Vagina (tissue), 1 donor: Measurements from ENCODE around the genes OGG1, IL17RC and ATP2B2.

DNA sequence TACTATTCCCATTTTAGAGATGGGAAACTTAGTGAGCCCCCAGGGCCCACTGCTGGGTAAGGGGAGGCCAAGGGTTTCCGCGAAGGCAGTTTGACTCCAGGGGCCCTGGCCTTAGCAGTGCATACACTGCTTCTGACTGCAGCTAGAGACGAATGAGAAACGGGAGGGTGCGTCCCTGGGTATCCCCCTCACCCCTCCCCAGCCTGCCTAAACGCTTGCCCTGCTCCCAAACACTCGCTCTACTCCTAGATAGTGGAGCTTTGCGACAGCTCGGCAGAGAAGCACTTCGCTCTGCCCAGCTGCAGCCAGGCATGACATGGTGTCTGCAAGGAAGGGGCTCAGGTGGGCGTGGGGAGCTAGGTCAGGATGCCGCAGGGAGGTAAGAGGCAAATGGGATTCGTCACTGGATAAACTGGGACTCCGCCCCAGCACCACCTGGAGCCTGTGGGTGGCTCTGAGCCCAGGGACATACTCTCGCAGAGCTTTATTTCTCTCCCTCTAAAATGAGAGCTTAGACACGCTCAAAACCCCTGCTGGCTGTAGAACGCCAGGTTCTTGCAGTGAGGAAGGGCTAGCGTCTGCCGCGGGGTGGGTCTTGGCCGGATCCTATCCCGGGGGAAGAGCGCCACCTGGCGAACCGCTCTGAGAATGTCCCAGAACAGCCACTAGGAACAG lies 52.8 kb upstream of the SRGAP3 start:
- PRO-cap: no peak
- RAMPAGE, long total RNA: no peak

- PRO-cap: bidirectional peak, plus-strand start at chr3:9396705, minus-strand start at chr3:9396678; bidirectional peak, plus-strand start at chr3:9397177, minus-strand start at chr3:9396999
- RAMPAGE, long total RNA: start-site peak on the minus strand at chr3:9396609-9396694, 22 reads
Observed at GRCh38 chr3:9396507-9397303, 710 bp upstream of the SETD5 start.

DNA sequence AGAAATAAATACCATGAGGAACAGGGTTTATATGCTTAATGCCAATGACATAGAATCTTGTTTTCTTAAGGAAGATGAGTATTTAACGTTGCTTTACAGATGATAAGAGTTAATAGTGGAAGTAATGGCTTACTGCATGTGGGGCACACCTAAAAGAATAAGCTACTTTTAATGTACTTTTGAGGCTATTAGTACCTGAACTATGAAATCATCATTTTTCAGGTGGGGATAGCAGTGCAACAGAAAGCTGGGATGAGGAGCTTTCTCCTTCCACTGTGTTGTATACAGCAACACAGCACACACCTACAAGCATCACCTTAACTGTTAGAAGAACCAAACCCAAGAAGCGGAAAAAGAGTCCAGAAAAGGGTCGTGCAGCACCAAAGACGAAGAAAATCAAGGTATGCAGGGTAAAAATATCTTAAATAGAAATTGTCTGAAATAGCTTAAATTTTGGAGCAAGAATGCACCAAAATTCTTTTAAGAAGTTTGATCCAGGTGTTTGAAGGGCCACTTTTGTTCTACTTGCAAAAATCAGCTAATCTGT lies 38.2 kb downstream of the SETD5 start:
- PRO-cap: no peak
- RAMPAGE, long total RNA: no peak

DNA sequence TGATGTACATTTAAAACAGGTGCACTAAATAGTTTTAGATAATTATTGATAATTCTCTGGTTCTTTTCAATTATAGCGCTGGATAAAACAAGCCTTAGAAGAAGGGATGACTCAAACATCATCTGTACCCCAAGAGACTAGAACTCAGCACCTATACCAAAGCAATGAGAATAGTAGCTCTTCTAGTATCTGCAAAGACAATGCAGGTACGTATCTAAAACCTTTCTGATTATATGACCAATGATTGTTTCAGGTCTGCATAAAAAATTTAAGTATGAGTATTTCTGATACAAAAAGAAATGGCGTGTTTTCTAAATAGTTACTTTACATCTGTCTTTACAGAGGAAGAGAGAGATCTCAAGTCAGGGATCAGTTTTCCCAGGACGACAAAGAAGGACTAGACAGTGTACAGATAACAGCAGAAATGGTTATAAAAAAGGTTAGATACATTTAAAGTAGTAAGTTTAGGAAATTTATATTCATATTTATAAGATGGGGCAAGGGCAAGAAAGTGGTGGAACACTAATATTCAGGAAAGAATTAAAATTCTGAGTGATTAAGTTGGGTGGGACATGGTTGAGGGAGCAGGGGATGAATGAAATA lies 56.3 kb downstream of the SETD5 start:
- PRO-cap: no peak
- RAMPAGE, long total RNA: no peak

GRCh38 chr3:9470073-9470544 lies 72.7 kb downstream of the SETD5 start:
- PRO-cap: no peak
- RAMPAGE, long total RNA: no peak

GRCh38 chr3:9662710-9663198 lies 13.4 kb downstream of the MTMR14 start:
- PRO-cap: no peak
- RAMPAGE, long total RNA: no peak

- PRO-cap: bidirectional peak, plus-strand start at chr3:9749952, minus-strand start at chr3:9749767; bidirectional peak, plus-strand start at chr3:9750261, minus-strand start at chr3:9750142
- RAMPAGE, long total RNA: start-site peak on the plus strand at chr3:9749932-9749994, 36 reads; start-site peak on the plus strand at chr3:9750261-9750271, 27 reads
Observed at GRCh38 chr3:9749659-9750724, at the start of gene OGG1. Gene OGG1, plus strand, starts transcription at chr3:9749952.

DNA sequence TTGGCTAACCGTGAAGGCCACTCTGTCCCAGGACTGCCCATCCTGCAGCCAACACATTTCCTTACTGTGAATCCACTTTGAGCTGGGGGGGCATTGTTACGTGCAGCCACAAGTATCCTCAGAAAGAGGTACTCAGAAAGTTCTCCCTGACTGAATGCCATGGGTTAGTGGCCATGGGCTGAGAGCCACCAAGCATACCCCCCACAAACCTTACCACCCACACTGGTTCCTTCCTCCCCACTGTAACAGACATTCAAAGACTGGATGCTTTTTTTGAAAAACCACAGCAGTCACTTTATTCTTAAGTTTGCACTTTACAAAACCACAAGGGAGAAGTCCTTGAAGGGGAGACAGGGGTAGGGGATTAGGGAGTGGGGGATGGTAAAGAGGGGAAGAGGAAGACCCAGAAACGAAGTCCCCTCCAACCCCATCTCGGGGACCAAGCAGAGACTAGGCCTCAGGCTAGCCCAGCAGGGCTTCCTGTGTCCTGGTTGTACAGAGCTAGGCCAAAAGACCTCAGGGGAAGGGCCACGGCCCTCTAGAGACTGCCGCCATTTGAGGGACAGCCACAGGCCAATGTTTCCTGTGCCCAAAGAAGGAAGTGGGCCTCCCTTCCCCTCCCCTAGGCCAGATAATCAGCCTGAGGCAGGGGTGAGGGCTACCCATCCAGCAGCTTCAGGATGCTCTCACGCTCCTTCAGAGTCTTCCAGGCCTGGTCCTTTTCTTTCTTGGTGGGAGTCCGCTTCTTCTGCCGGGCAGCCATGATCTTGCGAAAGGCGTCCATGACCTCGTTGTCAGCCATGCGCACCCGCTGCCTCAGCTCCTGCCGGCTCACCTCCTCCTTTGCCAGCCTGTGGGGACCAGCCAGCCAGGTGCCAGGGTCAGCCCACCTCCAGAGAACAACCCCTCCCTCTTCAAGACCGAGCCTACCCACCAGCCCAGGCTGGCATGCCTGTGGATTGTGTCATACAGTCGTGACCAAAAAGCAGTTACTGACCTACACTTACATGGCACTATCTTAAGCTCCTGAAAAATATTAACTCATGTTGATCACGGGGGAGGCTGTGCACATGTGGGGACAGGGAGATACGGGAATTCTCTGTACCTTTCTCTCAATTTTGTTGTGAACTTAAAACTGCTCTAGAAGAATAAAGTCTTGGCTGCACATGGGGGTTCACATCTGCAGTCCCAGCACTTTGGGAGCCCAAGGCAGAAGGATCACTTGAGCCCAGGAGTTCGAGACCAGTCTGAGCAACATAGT lies 10.4 kb upstream of the CAMK1 start:
- PRO-cap: no peak
- RAMPAGE, long total RNA: no peak

DNA sequence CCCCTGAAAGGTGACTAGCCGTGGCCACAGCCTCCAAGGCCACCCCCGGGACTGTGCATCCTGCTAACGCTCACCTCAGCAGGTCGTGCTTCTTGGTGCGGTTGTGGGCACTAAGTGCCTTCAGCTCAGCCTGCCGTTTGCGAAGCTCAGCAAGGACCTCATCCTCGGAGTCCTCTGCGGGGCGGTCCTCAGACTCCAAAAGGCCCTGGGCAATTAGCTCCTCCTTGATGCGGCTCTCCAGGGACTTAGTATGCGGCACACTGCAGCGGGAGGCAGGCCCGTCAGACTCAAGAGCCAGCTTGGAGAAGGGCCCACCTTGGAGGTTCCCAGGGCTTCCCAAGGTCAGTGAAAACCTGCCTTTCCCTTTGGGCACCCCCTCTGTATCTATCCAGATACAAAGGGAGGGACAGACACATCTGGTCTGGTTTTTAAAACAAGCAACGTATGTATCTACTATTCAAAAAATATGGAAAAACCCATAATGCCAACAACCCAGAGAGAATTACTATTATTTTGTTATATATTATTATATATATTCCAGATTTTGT lies 8.2 kb downstream of the TADA3 start:
- PRO-cap: no peak
- RAMPAGE, long total RNA: no peak

DNA sequence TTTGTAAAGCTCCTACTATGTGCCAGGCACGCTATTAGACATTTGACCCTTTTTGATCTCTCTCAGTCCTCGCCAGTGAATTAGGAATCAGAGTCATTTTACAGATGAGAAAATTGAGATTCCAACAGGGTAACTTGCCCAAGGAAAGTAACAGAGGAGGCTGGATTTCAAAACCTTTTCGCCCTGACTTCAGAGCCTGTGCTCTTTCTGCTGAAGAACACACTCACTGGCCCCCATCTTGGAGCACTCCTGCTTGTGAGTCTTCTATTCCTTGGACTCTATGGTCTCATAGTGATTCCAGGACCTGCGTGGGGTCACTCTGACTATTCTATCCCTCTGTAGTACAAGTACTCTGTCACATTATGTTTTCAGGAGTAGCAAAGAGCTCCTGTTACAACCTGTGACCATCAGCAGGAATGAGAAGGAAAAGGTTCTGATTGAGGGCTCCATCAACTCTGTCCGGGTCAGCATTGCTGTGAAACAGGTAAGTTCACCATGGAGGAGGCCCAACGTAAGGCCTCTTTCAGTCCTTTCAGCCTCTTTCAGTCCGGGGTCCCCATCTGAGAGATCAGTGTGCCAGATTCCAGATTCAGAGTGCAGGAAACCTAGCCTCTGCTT lies 7.0 kb downstream of the ARPC4 start:
- PRO-cap: no peak
- RAMPAGE, long total RNA: start-site peak on the plus strand centred at position 512 of the sequence, 771 bp wide, 52 reads

DNA sequence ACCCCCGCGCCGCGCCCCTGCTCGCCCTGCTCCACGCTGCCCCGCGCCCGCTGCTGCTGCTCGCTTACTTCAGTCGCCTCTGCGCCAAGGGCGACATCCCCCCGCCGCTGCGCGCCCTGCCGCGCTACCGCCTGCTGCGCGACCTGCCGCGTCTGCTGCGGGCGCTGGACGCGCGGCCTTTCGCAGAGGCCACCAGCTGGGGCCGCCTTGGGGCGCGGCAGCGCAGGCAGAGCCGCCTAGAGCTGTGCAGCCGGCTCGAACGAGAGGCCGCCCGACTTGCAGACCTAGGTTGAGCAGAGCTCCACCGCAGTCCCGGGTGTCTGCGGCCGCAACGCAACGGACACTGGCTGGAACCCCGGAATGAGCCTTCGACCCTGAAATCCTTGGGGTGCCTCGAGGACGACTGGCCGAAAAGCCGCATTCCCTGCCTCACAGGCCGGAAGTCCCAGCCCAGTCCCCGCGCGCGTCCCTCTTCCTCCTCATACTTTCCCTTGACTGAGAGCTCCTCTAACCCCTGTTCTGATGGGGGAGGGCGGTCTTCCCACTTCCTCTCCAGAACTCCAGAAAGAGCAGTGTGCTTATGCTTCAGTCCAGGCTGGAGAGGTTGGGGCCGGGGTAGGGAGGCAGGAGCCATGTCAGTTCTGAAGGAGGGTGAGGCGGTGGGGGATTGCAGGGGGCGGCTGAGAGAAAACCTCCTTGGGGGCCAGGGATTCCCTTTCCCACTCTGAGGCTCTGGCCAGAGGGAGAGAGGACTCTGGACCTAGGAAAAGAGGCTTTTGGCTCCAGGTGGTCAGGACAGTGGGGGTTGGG lies 1.2 kb upstream of the IL17RC start:
- PRO-cap: bidirectional peak, plus-strand start at position 593 of the sequence, minus-strand start at position 483 of the sequence
- RAMPAGE, long total RNA: no peak

GRCh38 chr3:9916827-9917751 lies at the start of gene IL17RC:
Gene IL17RC, plus strand, starts transcription at chr3:9917098.
- PRO-cap: bidirectional peak, plus-strand start at chr3:9917098, minus-strand start at chr3:9916898
- RAMPAGE, long total RNA: start-site peak on the plus strand at chr3:9917103-9917137, 128 reads

DNA sequence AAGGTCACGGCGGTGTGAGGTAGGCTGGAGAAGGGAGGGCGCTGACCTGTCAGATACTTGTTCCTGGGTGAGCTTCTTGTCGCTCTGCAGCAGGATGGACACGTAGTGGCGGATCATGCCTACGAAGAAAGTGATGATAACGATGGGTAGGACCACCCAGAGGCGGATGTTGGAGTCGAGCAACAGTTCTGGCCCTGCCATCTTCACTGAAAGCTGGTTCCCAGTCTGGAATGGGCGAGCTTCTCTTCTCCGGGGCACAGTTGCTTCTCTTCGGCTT lies 242 bp downstream of the EMC3 start:
- PRO-cap: no peak
- RAMPAGE, long total RNA: no peak

GRCh38 chr3:10173715-10174382 lies 9.1 kb downstream of the IRAK2 start:
- PRO-cap: no peak
- RAMPAGE, long total RNA: no peak

DNA sequence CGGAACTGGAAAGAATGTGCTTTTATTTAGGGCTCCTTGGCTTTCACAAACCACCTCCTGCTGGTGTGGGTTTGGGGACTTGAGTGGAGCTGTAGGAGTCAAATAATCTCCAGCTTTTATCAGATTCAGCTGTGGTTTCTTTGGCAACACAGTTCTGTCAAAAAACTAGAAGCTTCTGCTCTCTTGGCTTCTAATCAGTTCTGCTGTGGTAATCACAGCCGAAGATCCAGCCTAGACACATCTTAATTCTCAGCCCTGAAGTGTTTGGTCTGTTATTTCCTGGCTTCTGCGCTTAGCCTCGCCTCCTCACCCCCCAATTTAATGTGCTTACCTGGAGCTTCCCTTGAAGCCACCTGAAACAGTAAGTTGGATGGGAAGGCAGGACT lies 21.4 kb downstream of the IRAK2 start:
- PRO-cap: no peak
- RAMPAGE, long total RNA: no peak

DNA sequence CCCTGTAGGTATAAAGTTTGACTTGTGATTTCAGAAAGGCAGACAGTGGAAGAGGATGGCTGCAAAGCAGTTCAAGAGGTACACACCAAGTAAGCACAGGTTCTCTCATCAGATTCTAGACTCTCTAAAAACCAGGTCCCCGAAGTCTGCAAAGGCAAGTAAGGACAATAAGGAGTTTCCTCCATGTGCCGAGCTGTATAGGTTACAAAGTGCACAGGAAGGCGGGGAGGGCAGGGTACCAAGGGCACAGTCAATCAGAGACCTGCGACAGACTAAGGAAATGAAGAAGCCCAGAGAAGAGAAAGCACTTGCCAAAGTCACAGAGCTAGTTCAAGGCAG lies 1.8 kb downstream of the SEC13 start:
- PRO-cap: no peak
- RAMPAGE, long total RNA: no peak

DNA sequence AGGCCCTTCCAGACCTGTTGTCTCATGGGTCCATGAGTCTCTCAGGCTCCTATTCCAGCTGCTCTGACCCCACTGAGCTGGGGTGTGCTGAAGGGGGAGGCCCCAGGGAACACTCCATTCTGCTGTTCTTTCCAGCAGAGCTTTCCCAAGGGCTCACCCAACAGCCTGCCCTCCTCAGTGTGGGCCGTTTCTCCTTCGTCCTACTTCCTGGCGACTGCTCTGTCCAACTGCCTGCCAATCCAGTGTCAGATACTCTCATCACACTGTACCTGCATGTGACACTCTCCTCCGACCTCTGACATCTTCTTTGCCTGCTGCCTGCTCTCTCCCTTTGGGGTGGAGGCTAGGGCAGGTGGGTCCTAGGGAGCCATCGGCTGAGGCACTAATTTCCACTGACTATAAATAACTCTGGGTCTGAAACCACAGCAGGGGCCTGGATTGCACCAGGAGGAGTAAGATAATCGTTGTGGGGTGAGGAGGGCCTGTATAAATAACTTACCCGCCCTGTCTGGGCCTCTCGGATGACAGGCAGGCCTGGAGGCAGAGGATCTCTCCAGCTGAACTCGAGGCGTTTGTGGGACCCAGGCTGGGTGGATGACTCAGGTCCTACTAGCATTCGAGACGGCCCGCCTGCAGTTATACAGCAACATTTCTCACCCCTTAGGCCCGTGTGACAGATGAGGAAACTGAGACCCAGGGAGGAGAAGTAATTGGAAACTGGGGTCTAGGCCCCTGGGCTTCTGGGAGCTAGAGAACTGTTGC lies 67.0 kb downstream of the ATP2B2 start:
- PRO-cap: no peak
- RAMPAGE, long total RNA: no peak

- PRO-cap: no peak
- RAMPAGE, long total RNA: no peak
Observed at GRCh38 chr3:10505356-10505989, at the start of gene ATP2B2. Gene ATP2B2, minus strand, starts transcription at chr3:10505586.

DNA sequence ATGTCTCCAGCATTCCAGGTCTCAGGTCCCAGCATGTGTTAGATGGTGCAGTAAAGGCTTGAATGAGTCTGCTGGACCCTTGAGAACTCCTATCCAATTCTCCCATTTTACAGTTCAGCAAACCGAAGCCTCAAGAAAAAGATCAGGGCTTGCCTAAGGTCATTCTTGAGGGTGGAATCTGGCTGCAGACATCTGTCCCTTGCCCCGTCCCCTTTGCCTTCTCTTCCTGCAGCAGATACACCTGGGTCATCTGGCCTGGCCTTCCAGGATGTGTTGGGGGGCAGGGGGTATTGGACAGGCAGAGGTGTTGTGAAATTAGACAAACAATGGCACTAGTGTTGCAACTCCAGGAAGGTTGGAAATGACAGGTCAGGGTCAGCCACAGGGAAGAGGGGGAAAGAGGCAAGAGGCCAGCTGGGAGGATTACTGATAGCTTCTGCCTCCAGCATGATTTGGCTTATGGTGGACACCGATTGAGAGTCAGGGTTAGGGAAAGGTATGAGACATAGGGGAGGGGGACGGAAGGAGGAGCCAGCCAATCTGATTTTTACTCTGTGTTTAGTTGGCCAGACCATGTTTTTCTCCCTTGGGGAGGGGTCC lies 3.2 kb upstream of the ATP2B2 start:
- PRO-cap: no peak
- RAMPAGE, long total RNA: no peak

GRCh38 chr3:10697950-10698534 lies 118.0 kb upstream of the SLC6A11 start:
- PRO-cap: no peak
- RAMPAGE, long total RNA: no peak